ENCODE measurements around a stretch of chr10.

- RRBS = no CpG with 5 or more reads among the region's 4 CpGs
Measured at GRCh38 chr10:17912751-17913181, 39.0 kb upstream of the SLC39A12 start.

DNA sequence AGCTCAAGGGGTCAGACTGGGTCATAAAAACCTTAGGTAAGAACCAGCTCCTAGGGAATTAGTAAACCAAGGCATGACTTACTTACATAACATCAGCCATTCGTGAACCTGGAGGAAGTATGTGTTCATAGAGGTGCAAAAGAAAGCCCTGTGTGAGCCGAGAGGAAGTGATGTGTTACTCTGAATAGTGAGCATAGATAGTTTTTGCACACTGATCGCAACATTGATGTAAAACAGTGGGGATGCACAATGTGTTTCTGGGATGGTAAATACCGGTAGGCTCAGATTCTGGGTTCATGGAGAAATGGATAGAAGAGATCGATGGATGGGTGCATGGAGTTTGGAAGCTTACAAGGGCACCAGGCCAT lies 22.4 kb downstream of the CACNB2 start:
- RRBS = no CpG with 5 or more reads among the region's 5 CpGs

- RRBS = no CpG with 5 or more reads among the region's 8 CpGs
Measured at GRCh38 chr10:18240546-18241068, 100.4 kb downstream of the CACNB2 start.

DNA sequence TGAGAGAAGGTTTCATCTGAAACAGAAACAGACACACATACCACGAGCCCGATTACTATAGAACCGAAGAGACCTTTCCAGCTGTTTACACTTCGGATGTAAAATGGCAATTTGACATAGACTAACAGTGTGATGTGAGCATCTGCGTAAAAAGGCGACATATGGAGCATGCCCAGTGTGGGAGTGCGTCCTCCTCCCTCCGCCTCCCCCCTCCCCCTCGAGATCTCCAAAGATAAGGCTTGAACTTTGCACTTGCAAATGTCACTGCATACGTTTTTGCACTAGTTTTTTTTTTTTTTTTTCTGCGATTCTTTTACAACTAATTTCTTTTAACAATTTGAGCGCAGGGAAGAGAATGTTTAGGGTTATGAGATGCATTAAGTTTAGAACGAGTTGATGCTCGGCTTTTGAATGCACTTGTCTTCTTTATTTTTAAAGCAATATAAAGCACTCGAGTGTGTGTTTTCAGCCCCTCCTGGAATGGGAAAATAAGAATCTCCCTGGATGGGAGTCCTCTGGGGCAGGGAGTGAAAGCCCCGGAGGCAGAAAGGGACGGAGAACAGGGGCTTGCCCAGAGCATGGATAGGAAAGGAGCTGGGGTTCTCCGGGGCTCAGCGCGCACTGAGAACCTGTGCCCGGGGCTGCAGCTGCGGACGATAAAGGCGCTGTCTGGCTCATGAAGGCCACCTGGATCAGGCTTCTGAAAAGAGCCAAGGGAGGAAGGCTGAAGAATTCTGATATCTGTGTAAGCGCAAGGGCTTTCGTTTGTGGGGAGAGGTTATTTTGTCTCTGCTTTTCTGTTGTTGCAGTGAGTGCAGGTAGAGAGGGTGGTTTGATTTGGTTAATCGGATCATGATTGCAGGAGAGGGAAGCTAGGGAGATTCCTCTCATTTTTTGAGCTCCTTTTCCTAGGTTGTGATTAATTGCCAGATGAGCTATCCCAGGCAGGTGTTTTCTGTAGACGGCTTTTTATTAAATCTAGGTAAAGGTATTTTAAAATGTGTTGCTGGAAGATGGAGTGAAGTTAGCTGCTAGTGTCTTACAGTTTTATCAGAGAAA lies 250.7 kb downstream of the NSUN6 start:
- RRBS = 4% methylated on average over 3 of the region's 28 CpGs

- RRBS = no CpG with 5 or more reads among the region's 11 CpGs
Measured at GRCh38 chr10:18610083-18611019, 41.0 kb downstream of the NSUN6 start.

DNA sequence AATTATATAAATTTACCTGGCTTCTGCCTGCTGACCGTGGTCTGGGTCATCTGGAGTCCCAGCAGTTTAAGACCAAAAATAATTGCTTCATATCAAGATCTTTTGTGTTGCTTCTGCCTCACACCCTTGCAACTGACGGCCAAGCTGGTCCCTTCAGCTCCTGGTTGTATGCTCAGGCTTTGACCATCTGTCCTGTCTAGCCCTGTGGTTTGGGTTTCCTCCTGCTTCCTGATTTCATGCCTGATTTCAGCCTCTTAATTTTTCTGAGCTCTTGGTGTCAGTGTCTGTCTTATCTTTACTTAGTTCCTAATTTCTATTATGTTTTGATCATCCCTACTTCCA lies 87.9 kb upstream of the PLXDC2 start:
- RRBS = no CpG with 5 or more reads among the region's 2 CpGs

DNA sequence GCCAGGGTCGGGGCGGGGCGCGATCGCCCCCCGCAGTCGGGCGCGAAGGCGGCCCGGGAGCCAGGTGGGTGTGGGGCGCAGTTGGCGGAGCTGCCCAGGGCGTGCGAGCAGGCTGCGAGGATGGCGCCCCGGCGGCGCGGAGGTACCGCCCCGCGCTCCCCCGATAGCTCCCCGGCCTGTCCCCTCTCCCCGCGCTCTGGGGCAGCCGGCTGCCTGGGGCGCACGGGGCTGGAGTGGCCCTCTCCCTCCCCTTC lies 552 bp upstream of the PLXDC2 start:
- RRBS = 3% methylated on average over 19 of the region's 31 CpGs

DNA sequence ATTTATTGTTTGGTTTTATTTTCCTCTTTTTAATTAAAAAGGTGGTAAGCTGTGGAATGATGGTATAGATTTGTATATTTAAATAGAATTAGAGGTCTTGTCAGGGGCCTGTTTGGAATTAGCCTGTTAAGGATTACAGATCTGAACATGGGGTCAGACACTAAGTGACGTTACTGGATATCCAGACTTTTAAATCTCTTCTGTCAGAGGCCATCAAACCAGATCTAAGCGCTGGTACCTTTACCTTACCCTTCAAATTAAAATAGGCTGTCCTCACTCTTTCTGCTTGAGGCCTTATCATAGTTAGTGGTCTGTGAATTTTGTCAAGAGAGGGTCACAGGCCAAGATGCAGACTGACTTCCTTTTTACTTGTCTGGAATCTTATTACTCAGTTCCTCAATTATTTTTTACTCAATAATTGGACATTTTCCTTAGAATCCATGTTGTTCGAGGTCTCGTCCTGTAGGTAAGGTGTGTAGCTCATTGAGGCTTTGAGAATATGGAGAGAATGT lies 8.6 kb downstream of the PLXDC2 start:
- RRBS = no CpG with 5 or more reads among the region's 4 CpGs

- RRBS = no CpG with 5 or more reads among the region's 4 CpGs
Measured at GRCh38 chr10:19864507-19865096, 48.4 kb downstream of the PLXDC2 start.

DNA sequence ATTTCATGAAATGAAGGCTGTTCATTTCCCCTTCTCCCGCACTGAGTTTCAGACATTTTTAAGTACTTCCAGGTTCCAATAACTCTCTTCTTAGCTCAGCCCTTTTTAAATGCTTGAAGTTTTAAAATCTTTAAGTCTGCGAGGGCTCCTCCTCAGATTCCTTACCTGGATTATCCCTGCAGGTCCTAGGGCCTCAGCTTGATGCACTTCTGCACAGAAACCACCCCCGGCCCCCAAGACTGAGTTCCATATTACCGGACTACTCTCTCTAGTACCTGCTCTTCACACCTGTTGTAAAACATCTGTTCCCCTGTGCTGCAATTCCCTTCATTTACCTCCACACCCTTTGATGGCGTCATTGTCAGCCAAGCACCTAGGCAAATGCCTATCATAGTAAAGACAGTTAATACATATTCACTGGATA lies 275.3 kb downstream of the PLXDC2 start:
- RRBS = no CpG with 5 or more reads among the region's 5 CpGs

DNA sequence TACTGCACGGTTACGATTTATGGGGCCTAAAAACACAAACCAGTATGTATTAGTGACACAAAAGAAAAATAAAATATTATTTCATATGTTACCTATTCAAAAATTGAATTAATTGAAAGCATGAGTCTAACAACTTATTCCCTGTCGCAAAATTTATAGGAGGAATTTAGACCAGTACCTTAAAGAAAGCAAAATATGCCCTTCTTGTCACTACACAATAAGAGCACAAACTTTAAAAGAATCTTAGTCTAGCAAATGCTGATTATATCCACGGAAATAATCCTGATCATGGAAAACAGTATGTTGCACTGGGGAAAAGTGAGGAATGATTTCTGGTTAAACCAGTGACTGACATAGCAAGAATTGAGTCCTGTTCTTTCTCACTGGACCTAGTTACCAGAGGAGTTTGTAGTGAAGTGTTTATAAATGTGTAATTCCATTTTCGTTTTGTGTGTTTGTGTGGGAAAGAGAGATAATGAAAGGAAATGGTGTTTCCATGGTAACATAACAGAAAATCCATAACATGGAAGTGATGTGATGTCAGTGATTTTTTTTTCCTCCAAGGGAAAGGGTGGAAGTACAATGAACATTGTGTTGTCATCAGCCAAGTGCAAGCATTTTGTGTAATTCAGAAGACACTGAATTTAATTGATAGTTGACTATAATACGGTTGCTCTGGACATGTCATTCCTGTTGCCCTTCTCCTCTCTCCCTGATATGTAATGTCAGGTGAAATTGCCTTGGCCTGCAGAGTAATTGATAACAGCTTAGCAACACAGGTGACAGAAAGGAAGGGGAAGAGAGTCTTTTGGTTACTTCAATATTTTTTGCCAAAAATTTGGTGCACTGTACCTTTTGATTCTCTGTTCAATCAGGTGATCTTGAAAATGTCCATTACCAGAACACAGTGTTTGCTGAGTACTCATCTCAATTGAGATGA lies 283.9 kb downstream of the PLXDC2 start:
- RRBS = no CpG with 5 or more reads among the region's 6 CpGs

DNA sequence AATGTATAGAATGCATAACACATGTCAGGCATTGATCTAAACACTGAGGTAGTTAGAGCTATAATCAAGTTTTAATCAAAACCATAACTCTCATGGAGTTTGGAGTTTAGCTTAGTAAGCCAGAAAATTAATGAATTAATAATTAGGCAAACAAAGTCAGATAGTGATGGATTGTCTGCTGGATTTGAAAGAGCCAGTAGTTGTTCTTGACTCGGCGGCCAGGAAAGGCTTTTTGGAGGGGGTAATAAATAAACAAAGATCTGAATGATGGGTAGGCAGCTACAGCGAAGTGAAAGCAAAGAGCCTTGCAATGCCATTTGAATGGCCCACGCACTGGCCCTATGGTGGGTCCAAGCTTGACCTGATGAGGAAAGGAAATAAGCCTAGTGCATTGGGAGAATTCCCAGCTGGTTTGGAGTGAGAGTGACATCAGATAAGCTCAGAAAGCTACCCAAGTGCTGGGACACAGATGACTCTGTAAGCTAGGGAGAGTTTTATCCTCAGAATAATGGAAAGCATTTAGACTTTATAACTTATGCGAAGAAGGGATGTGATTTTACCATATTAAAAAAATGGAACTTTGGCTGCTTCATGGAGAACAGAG lies 365.2 kb downstream of the PLXDC2 start:
- RRBS = no CpG with 5 or more reads among the region's 5 CpGs

- RRBS = no CpG with 5 or more reads among the region's 17 CpGs
Measured at GRCh38 chr10:20370014-20371237, 526.7 kb downstream of the NEBL start.

- RRBS = no CpG with 5 or more reads among the region's 2 CpGs
Measured at GRCh38 chr10:20891406-20891655, 5.8 kb downstream of the NEBL start.

DNA sequence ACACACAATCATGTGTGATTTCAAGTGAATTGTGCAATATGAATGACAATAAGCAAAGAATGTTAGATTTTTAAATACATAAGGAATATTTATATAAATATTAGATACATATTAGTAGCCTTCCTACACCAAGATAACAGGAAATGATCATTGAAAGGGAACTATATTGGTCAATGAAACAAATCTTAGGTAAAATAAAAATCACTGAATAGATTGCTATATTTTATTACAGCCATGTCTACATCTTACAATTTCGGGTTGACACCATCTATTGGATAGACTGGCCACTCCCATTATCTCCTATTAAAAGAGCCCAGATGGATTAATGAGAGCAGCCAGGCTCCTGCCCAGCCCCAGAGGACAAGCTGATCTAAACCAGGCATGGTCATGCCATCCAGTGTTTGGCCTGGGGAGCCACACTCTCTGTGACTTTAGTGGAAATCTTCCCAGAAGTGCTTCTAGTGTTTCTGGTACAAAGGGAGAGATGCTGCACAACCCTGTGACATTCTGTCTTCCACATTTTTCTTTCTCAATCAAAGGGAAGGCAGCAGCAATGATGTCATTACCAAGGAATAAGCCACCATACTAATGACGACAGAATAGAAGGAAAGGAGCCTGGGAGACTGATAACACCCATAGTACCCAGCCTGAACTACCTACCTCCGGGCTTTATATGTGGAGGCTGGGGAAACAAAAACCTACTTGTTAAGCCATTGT lies 5.1 kb downstream of the NEBL start:
- RRBS = no CpG with 5 or more reads among the region's 3 CpGs

DNA sequence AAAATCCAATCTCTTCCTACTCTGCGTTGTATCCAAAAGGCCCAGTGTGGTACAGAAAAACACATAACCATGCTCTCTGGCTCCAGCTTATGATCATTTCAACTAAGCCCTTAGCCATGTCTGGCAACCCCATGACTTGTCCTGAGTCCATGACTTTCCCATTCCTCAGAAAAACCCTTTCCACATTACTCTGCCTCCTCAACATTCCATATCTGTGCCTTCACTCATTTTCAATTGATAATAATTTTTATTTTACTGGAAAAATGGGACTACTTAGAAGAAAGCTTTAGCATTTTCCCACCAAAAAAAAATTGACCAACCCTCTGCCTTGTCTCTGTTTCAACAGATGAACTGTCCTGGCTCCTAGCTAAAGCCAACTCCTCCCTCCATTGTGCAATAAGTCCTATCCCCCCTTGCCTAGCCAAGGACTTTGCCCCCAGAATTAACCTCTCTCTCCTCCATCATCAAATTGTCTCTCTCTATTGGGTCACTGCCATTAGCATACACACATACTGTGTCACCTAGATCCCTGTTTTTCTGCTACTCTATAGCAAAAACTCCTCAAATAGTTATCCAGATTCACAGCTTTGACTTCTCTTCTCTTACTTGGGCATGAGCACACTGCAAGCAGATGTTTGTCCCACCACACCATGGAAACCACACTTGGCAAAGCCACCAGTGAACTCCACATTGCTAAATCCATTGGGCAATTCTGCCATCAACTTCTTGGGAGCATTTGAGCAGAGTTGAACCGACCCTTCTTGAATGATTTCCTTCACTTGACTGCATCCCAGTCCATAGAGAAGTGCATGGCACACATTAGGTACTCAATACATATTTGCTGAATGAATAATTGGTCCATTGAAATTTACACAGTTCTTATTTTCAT lies 91.3 kb upstream of the NEBL start:
- RRBS = no CpG with 5 or more reads among the region's 2 CpGs

DNA sequence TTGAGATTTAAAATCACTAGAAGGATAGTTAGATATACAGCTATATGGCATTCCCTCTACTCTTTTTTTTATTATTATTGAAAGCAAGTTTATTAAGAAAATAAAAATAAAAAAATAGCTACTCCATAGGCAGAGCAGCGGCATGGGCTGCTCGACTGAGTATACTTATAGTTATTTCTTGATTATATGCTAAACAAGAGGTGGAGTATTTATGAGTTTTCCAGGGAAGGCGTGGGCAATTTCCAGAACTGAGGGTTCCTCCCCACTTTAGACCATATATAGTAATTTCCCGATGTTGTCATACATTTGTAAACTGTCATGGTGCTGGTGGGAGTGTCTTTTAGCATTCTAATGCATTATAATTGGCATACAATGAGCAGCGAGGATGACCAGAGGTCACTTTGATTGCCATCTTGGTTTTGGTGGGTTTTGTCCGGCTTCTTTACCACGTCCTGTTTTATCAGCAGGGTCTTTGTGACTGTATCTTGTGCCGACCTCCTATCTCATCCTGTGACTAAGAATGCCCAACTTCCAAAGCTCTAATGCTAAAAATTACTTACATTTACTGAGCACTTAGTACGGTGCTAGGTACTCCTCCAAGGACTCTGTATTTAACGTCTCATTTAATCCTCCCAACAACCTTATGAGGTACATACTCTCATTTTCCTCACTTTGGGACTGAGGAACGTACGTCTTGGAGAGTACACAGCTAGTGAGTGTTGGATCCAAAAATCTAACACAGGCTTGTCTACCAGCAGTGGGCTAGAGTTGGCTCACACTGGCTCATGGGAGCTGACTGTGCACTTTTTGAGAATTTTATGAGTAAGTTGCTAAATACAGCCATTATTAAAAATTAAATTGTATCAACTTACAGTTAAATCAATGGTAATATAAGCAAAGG lies 144.7 kb upstream of the NEBL start:
- RRBS = no CpG with 5 or more reads among the region's 12 CpGs

DNA sequence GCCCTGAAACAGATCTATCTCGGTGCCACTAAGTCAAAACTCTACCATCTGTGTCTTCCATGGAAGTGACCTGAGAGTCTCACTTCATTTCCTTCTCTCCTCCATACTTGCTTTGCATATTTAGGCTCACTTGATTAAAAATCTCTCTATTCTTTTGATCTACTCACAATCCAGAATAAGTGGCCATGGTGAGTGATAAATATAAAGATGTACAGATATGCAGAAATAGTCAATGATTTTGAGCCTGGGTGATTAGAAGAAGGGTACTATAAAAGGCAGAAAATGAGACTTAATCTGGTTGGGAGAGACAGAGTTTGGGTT lies 225.2 kb upstream of the NEBL start:
- RRBS = no CpG with 5 or more reads among the region's 1 CpG

GRCh38 chr10:21336408-21336848 lies 189.1 kb downstream of the SKIDA1 start:
- RRBS = no CpG with 5 or more reads among the region's 6 CpGs

- RRBS = no CpG with 5 or more reads among the region's 4 CpGs
Measured at GRCh38 chr10:21364806-21365277, 160.6 kb downstream of the SKIDA1 start.